Penis (tissue), 1 donor: ENCODE results near the gene GNPAT.

GRCh38 chr1:231240991-231241949, at the start of gene GNPAT:
TSS of gene GNPAT (plus strand) at chr1:231241212.
- PRO-cap = bidirectional peak, plus-strand start at chr1:231241223, minus-strand start at chr1:231241175

DNA sequence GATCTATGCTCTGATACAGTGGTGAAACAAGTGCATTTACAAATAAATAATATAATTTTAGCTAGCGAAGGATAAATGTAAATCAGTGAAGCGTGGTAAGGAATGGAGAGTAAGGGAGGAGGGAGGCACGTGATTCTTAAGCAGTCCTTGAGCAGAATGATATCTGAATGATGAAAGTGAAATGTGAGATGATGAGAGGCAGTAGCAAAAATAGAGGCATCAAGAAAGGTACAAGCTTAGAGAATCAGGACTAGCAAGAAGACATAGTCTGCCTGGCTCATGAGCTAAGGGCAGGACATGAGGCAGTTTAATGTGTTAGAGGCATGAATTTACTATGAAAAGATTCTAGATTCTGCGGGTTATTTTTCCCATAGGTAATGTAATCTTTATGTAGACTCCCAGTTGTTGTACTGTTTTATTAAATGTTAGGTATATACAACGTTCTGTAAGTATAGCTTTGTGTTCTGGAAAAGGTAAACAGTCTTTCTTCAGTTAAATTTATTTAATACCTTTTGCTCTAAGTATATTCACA, 6.4 kb downstream of the TSNAX start:
- PRO-cap = no peak

GRCh38 chr1:231563460-231564260, 35.2 kb downstream of the TSNAX start:
- PRO-cap = no peak

GRCh38 chr1:231612512-231613296, 13.9 kb upstream of the DISC1 start:
- PRO-cap = no peak

GRCh38 chr1:231818183-231818631, 191.6 kb downstream of the DISC1 start:
- PRO-cap = no peak

- PRO-cap = no peak
Observed at GRCh38 chr1:231986912-231987634, 360.5 kb downstream of the DISC1 start.

GRCh38 chr1:231990320-231991052, 363.9 kb downstream of the DISC1 start:
- PRO-cap = no peak

DNA sequence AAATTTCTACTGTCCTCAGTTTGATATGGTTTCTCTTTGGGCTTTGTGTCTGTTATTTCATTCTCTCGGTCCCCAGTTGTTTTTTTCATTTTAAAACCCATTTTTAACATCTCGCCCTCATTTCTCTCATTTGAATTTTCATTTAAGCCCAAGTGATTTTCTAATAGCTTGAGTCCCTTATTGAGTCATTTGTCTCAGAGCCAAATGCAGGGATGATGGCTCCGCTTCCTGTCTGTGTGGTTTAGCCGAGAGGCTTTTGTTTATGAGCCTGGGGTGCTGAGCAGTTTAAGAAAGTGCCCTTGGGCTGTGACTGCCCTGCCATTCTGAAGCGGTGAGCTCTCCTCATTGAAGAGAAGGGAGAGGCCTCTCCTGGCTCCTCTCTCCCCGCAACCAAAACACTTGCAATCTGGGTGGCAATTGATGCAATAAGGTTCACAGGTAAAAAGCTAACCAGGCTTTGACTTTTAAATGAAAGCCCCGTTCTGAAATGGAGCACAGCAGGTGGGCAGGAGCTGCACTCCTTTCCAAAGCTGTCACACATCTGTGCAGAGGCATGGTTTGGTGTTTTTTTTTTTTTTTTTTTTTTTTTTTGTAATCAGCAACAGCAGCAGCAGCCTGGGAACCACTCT, 403.8 kb downstream of the SIPA1L2 start:
- PRO-cap = no peak

- PRO-cap = no peak
Observed at GRCh38 chr1:232260831-232261740, 368.8 kb downstream of the SIPA1L2 start.

- PRO-cap = no peak
Observed at GRCh38 chr1:232704684-232705274, 74.8 kb upstream of the SIPA1L2 start.

DNA sequence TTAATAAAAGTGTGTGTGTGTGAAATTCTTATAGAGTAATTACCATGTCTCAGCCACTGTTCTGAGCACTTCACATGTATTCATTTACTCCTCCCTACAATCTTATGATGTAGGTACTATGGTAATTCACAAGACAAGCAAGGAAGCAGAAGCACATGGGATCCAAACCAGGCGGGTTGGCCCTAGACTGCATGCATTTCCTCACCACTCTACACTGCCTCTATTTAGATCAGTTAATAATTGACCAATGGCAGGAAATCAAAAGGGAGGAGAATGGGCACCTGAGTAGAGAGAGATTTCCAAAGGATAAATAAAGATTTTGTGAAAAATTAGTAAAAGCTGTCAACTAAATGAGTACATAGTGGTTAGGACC, 15.7 kb downstream of the MAP3K21 start:
- PRO-cap = no peak

- PRO-cap = no peak
Observed at GRCh38 chr1:233369482-233370104, 42.1 kb downstream of the MAP3K21 start.

DNA sequence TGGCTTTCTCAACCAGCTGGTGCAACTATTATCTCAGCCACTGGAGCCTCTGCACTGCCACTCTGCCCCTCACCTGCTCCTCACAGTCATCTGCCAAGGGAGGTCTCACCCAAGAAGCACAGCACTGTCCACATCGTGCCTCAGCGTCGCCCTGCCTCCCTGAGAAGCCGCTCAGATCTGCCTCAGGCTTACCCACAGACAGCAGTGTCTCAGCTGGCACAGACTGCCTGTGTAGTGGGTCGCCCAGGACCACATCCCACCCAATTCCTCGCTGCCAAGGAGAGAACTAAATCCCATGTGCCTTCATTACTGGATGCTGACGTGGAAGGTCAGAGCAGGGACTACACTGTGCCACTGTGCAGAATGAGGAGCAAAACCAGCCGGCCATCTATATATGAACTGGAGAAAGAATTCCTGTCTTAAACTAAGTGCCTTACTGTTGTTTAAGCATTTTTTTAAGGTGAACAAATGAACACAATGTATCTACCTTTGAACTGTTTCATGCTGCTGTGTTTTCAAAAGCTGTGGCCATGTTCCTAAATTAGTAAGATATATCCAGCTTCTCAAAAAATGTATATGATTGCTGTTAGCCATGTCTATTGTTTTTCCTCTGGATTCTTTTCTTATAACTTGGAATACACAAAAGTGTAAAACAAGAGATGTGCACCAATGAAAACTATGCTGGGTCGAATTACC, 54.9 kb downstream of the MAP3K21 start:
- PRO-cap = no peak

DNA sequence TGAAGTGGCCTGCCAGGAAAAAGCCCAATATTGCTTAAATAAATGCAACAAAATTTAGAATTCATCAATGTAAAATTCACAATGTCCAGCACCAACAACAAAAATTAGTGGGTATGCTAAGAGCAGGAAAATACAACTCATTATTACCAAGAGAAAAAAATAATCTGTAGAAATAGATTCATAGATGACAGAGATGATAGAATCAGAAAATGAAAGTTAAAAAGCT, 72.9 kb downstream of the MAP3K21 start:
- PRO-cap = unidirectional peak, minus-strand start at position 105 of the sequence

DNA sequence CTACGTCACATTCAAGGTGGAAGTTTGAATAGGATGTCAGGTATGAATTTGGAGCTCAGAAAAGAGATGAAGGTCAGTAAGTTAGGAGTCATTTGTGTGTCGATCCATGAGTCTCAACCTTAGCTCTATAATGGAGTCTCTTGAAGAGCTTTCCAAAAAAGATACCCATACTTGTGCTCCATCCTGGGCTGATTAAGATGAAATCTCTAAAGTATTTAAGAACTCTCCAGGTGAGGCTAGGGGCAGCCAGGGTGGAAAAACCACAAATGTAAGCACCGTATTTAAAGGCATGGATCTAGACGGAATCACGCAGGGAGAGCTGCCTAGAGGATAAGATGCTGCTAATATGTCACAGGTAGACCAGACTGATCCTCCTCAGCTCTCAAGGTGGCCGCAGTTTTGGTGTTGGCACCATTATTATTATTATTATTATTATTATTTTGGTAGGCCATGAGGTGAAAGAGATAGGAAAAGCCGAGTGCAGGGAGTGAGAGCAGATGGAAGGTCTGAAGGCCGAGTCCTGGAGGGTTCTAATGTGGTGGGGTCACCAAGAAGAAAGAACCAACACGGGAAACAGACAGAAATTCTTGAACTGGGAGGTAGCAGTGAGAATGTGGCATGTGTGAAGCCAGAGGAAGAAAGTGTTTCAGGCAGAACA, 32.3 kb downstream of the KCNK1 start:
- PRO-cap = no peak

DNA sequence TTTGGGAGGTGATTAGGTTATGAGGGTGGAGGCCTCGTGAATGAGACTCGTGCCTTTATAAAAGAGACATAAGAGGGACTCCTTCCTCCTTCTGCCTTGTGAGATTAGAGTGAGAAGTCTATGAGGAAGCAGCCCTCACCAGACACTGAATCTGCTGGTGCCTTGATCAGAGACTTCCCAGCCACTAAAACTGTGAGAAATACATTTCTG, 41.6 kb downstream of the KCNK1 start:
- PRO-cap = no peak

DNA sequence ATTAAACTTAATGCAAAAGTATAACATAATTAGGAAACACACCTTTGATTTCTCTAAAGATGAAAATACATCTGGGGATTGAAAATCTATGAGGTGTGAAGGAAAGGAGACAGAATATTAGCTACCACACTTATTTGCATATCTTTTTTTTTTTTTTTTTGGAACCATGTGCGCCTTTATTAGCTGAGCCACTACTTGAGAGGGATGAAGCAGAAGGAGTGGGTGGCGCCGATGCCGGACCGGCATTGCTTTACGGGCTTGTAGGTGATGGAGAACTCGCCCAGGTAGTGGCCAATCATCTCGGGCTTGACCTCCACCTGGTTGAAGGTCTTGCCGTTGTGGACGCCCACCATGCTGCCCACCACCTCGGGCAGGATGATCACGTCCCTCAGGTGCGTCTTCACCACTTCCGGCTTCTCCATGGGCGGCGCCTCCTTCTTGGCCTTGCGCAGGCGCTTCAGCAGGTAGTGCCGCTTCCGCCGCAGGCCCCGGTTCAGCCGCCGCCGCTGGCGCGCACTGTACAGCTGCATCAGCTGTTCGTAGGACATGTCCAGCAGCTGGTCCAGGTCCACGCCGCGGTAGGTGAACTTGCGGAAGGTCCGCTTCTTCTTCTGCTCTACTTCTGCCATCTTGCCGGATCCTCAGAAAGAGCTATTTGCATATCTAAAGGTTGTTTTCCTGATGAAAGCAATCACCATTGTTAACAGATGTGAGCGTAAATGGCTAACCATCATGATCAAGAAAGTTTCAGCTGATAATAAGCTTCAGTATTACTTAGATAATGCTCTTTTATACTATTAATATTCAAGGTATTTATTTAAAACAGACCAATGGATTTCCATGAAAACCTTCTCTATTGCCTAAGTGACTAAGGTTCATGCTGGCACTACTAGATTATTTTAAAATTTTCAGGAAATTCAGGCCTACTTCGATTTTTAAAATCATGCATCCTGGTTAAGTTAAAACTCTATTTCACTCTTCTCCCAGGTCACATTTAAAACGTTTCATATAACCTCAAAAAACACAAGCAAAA, 16.4 kb upstream of the COA6 start:
- PRO-cap = bidirectional peak, plus-strand start at position 467 of the sequence, minus-strand start at position 377 of the sequence

DNA sequence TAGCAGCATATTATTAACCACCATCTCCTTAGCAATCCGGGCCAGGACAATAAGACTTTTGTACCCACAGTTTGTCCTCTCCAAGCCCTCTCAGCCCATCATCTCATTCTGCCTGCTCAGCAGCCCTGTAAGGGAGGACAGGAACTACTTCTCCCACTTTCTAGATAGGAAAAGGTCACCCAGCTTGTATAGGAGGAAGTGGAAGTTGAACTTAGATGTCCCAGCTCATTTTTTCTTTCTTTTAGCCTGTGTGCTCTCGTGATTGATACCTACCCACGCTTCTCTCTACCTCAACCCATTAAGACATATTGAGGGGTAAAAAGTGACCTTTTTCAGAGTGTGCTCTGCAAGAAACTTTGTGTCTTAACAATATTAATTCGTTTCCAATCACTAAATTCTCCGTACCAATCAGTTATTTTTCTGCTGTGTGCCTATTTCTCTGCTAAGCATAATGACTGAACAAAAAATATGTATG, 49.6 kb upstream of the TARBP1 start:
- PRO-cap = no peak

GRCh38 chr1:234582643-234583001, 27.4 kb downstream of the IRF2BP2 start:
- PRO-cap = no peak

GRCh38 chr1:234603771-234604409, 6.1 kb downstream of the IRF2BP2 start:
- PRO-cap = no peak